Testis (tissue), 5 donors: ENCODE results near the gene SCFD2.

- PRO-cap, 3 experiments: no peak in any of the 3 experiments
- RAMPAGE, long total RNA, 2 experiments: no peak in any of the 2 experiments
- RRBS: no CpG with 5 or more reads among the region's 10 CpGs
Observed at GRCh38 chr4:41650145-41650686, 98.3 kb downstream of the PHOX2B start.

DNA sequence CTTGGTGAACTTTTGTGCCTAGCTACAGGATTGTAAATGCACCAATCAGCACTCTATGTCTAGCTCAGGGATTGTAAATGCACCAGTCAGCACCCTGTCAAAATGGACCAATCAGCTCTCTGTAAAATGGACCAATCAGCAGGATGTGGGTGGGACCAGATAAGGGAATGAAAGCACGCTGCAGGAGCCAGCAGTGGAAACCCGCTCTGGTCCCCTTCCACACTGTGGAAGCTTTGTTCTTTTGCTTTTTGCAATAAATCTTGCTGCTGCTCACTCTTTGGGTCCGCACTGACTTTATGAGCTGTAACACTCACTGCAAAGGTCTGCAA is 601.9 kb downstream of the KCTD8 start:
- PRO-cap, 3 experiments: peak in 2 of 3 experiments; most common plus-strand start position 198 of the sequence (in 2)
- RAMPAGE, long total RNA, 2 experiments: start-site peak on the plus strand in 1 of 2 experiments, centred at position 201 of the sequence, 5 reads per replicate
- RRBS: no CpG with 5 or more reads among the region's 3 CpGs

- PRO-cap, 3 experiments: no peak in any of the 3 experiments
- RAMPAGE, long total RNA, 2 experiments: no peak in any of the 2 experiments
- RRBS: no CpG with 5 or more reads among the region's 2 CpGs
Observed at GRCh38 chr4:45350361-45350931, 624.1 kb upstream of the GNPDA2 start.

- PRO-cap, 3 experiments: no peak in any of the 3 experiments
- RAMPAGE, long total RNA, 2 experiments: no peak in any of the 2 experiments
- RRBS: no CpG with 5 or more reads among the region's 5 CpGs
Observed at GRCh38 chr4:47704521-47704790, 133.4 kb downstream of the CORIN start.

- PRO-cap, 3 experiments: peak in 1 of 3 experiments; most common minus-strand start chr4:48017227 (in 1)
- RAMPAGE, long total RNA, 2 experiments: no peak in any of the 2 experiments
- RRBS: 2% methylated on average over 10 of the region's 58 CpGs
Observed at GRCh38 chr4:48016884-48017748, 544 bp downstream of the NIPAL1 start.

- PRO-cap, 3 experiments: no peak in any of the 3 experiments
- RAMPAGE, long total RNA, 2 experiments: no peak in any of the 2 experiments
- RRBS: no CpG with 5 or more reads among the region's 5 CpGs
Observed at GRCh38 chr4:48150082-48150817, 16.2 kb upstream of the TXK start.

DNA sequence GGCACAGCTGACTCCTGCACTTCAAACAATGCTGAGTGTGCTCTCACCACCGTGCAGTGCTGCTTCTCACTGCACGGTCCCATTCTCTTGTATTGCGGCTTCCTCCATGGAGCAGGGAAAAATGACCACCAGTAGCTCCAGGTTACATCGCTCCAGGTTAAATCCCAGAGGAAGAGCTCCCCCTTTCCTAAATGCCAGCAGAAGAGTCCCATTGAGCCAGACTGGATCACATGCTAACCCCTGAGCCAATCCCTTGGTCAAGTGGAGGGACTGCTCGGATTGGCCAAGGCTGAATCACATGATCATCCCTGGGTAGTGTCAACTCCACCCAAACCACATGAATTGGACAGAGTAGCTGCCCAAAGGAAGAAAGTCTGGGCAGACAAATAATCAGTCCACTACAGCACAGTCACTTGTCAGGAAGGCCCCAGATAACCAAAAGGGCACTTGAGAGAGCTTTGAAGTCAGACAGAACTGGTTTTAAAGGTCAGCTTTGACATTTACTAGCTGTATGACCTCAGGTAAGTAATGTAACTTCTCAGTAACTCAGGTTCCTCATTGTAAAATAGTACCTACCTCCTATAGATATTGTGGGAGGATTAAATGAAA is 14.4 kb downstream of the TEC start:
- PRO-cap, 3 experiments: no peak in any of the 3 experiments
- RAMPAGE, long total RNA, 2 experiments: start-site peak on the minus strand in 2 of 2 experiments, centred at positions 195 to 206 of the sequence, 56 to 83 reads per replicate
- RRBS: no CpG with 5 or more reads among the region's 5 CpGs

DNA sequence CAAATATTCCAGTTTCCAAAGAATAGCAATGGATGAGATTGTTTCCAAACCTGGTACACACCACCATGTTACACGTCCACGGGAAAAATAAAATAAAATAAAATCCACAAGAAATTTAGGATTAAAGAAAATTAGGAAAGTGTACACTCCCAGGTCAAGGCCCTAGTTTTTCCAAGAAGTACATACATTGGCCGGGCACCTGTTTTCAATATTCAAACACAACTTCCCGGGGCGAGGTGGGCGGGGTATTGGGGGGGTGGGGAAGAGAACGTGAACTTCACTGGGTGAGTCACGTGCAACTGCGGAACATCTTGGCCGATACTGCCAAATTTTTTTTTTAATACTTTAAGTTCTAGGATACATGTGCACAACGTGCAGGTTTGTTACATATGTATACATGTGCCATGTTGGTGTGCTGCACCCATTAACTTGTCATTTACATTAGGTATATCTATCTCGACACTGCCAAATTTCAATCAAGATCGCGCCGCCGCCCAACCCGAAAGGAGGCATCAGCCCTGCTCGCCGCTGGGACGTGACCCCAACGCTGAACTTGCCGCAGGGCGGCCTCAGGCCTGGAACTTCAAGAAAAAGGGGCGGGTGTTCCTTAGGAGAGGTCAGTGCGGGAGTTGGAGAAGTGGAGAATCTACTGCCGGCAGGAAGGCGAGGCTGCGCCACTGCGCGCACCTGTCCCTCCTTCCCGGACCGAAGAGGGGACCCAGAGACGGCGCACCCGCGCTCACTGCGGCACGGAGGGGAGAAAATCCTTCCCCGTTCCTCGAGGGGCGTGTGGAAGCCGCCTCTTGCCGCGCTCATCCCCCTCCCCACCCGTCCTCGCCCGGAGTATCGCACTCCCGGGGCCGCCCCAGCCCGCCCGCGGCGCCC is 533 bp downstream of the TEC start:
- PRO-cap, 3 experiments: peak in 3 of 3 experiments; most common plus-strand start position 647 of the sequence (in 2); most common minus-strand start position 555 of the sequence (in 2)
- RAMPAGE, long total RNA, 2 experiments: no peak in any of the 2 experiments
- RRBS: 1% methylated on average over 12 of the region's 54 CpGs

DNA sequence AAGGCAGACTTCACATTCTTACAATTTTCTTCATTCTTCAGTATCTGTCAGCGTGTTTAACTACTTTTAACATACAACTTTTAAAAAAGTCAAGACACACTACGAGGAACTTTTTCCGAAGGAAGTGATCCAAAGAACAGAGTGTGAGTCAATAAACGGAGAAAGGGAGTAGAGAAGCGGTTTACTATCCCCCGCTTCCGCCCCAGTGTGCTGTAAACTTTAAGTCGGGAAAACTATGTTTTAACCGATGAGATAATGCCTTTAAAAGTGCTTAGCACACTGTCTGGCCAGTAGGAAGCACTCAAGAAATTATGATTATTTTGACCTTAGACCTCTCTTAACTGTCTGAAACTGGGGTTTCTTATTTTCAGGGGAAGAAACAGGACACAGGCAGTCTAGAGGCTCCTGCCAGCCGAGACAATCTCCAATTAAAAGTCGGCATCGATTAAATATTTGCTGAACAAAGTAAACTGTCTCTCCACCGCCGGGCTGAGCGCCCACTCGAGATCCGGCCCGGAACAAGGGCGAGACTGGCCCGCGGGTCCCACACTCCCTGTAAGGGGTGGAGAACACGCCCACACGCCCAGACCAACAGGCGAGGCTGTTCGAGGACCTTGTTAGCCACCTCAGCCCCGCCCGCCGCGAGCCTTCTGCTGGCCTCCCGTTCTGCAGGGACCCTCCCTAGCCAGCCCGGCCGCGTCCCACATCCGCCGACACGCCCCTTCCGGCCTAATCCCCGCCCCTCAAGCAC is 563 bp upstream of the SLAIN2 start:
- PRO-cap, 3 experiments: peak in 3 of 3 experiments; most common plus-strand start position 151 of the sequence (in 3); most common minus-strand start position 423 of the sequence (in 3)
- RAMPAGE, long total RNA, 2 experiments: no peak in any of the 2 experiments
- RRBS: no CpG with 5 or more reads among the region's 38 CpGs

GRCh38 chr4:51895910-51896118 is 52.9 kb downstream of the DCUN1D4 start:
- PRO-cap, 3 experiments: no peak in any of the 3 experiments
- RAMPAGE, long total RNA, 2 experiments: no peak in any of the 2 experiments
- RRBS: no CpG with 5 or more reads among the region's 1 CpG

- PRO-cap, 3 experiments: no peak in any of the 3 experiments
- RAMPAGE, long total RNA, 2 experiments: no peak in any of the 2 experiments
- RRBS: no CpG with 5 or more reads among the region's 5 CpGs
Observed at GRCh38 chr4:52585934-52586724, 73.0 kb downstream of the USP46 start.

GRCh38 chr4:52957121-52957814 is 95.2 kb downstream of the RASL11B start:
- PRO-cap, 3 experiments: no peak in any of the 3 experiments
- RAMPAGE, long total RNA, 2 experiments: no peak in any of the 2 experiments
- RRBS: no CpG with 5 or more reads among the region's 10 CpGs

GRCh38 chr4:53365064-53365538 is 760 bp downstream of the SCFD2 start:
- PRO-cap, 3 experiments: no peak in any of the 3 experiments
- RAMPAGE, long total RNA, 2 experiments: no peak in any of the 2 experiments
- RRBS: no CpG with 5 or more reads among the region's 10 CpGs

DNA sequence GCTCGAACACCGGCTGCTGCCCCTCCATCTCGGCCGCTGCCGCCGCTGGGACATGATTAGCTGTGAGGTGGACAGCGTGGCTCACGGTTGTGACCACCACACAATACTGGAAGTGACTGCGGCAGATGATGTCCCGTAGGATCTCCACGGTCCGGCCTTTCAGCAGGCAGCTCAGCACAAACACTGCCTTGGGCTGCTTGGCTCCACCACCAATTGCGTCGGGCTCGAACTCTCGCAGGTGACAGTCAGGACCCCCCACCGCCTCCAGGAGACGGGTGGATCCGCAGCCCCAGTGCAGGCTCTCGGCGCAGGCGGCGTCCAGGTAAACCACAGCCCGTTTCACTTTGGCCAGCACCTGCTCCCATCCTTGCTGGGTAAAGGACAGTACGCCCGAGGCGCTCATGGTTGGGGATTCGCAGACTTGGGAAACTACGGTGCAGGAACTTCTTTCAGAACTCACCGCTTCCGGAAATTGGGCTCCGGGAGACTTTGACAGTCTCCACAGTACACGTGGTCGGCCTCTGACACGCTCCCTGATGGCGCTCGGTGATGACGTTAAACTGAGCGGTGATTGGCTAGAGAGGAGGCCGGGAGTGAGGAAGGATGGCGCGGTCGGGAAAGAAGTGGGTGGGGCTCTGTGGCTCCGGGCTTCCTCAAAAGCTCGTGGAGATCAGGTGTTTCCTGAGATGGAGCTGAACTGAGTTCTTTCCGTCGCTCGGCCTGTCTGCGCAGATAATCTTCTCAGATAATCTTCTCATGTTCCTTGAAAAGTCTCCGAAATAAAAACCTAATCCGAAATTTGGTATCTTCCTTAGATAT is at the start of gene SCFD2:
SCFD2 (minus strand) TSS at position 523 of the 819 bp plus-strand sequence.
- PRO-cap, 3 experiments: peak in 3 of 3 experiments; most common plus-strand start position 684 of the sequence (in 3); most common minus-strand start position 523 of the sequence (in 2)
- RAMPAGE, long total RNA, 2 experiments: start-site peak on the minus strand in 1 of 2 experiments, centred at position 487 of the sequence, 82 reads per replicate
- RRBS: 1% methylated on average over 8 of the region's 51 CpGs

DNA sequence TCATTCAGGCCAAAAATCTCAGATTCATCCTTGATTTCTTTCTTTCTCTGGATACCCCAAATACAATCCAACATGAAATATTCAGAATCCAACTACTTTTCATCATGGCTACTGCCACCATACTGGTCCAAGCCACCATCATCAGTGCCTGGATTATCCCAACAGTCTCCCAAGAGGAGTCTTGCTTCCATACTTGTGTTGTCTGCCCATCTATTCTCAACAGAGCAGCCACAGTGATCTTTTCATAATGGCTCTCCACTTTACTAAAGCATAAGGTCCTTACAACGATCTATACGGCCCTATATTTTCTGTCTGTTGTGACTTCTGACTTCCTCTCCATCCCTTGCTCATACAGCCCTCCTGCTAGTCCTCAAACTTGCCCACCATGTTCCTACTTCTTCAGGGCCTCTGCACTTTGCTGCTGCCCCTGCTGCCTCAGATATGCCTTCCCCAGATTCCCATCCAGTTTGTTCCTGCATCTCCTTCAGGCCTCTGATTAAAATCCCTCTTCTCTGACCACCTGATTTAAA is 77.6 kb downstream of the LNX1 start:
- PRO-cap, 3 experiments: no peak in any of the 3 experiments
- RAMPAGE, long total RNA, 2 experiments: no peak in any of the 2 experiments
- RRBS: no CpG with 5 or more reads among the region's 2 CpGs

DNA sequence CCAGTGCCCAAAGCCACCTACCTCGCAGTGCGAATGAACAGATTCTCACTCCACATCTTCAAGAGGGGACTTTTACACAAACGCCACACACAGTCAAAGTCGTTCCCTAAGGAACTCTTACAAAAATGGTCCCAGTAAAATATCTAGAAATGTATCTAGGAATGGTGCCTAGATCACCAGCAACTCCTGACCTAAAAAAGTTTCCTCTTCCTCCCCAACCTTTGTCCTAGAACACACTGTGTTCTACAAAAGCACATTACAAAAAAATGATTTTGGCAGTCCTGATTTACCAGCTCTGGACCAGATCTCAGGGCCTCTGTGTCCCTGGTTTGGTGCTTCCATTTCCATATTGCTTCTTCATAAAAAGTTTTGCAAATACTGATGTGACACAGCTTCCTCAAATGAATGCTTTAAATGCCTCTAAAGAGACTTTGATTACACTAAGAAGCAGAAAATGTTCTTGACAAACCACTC is 55.0 kb downstream of the LNX1 start:
- PRO-cap, 3 experiments: no peak in any of the 3 experiments
- RAMPAGE, long total RNA, 2 experiments: no peak in any of the 2 experiments
- RRBS: no CpG with 5 or more reads among the region's 4 CpGs

GRCh38 chr4:53905899-53906334 is 158.5 kb downstream of the CHIC2 start:
- PRO-cap, 3 experiments: peak in 3 of 3 experiments; most common plus-strand start chr4:53906151 (in 3)
- RAMPAGE, long total RNA, 2 experiments: no peak in any of the 2 experiments
- RRBS: no CpG with 5 or more reads among the region's 12 CpGs

GRCh38 chr4:54022837-54023359 is 41.5 kb downstream of the CHIC2 start:
- PRO-cap, 3 experiments: no peak in any of the 3 experiments
- RAMPAGE, long total RNA, 2 experiments: no peak in any of the 2 experiments
- RRBS: no CpG with 5 or more reads among the region's 8 CpGs

GRCh38 chr4:54066658-54067654 is 2.6 kb upstream of the CHIC2 start:
- PRO-cap, 3 experiments: peak in 3 of 3 experiments; most common plus-strand start chr4:54067113 (in 2); most common minus-strand start chr4:54067025 (in 3)
- RAMPAGE, long total RNA, 2 experiments: no peak in any of the 2 experiments
- RRBS: no CpG with 5 or more reads among the region's 7 CpGs

- PRO-cap, 3 experiments: peak in 3 of 3 experiments; most common plus-strand start chr4:54227101 (in 2); most common minus-strand start chr4:54226944 (in 2)
- RAMPAGE, long total RNA, 2 experiments: no peak in any of the 2 experiments
- RRBS: 2% methylated on average over 15 of the region's 43 CpGs
Observed at GRCh38 chr4:54226464-54227318, 2.4 kb upstream of the PDGFRA start.